ENCODE measurements around a stretch of chr7.

- PRO-cap, result no peak
Measured at GRCh38 chr7:4642576-4642929, 39.5 kb upstream of the FOXK1 start.

GRCh38 chr7:4715179-4715886 is 33.2 kb downstream of the FOXK1 start:
- PRO-cap, result no peak

DNA sequence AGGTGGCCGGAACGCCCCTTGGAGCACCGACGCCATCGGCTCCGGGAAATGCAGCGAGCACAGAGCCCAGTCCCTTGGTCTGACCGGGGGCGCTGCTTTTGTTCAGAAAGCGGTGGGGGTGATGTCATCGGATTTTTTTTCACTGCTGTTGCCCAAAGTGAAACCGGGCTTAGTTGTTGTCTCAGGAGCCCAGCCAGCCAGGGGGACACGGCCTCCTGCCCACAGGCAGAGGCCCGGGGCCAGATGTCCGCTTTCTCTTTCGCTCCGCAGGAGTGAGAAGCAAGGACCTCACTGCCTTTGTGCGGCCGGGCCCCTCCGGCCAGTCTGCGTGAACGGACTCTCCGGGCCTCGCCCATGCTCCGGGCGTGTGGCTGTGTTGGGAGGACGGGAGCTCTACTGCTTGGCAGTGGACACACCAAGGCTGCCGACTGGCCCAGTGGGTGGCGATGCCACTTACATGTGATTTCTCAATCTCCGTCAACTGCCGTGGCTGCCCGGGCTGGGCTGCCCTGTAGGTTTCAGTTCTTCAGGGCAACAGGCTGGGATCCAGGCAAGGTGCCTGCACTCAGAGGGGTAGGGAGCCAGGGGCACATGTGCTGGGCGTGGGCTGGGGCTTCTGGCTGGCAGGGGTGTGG is 43.3 kb downstream of the FOXK1 start:
- PRO-cap, result bidirectional peak, plus-strand start at position 184 of the sequence, minus-strand start at position 81 of the sequence; bidirectional peak, plus-strand start at position 529 of the sequence, minus-strand start at position 395 of the sequence

DNA sequence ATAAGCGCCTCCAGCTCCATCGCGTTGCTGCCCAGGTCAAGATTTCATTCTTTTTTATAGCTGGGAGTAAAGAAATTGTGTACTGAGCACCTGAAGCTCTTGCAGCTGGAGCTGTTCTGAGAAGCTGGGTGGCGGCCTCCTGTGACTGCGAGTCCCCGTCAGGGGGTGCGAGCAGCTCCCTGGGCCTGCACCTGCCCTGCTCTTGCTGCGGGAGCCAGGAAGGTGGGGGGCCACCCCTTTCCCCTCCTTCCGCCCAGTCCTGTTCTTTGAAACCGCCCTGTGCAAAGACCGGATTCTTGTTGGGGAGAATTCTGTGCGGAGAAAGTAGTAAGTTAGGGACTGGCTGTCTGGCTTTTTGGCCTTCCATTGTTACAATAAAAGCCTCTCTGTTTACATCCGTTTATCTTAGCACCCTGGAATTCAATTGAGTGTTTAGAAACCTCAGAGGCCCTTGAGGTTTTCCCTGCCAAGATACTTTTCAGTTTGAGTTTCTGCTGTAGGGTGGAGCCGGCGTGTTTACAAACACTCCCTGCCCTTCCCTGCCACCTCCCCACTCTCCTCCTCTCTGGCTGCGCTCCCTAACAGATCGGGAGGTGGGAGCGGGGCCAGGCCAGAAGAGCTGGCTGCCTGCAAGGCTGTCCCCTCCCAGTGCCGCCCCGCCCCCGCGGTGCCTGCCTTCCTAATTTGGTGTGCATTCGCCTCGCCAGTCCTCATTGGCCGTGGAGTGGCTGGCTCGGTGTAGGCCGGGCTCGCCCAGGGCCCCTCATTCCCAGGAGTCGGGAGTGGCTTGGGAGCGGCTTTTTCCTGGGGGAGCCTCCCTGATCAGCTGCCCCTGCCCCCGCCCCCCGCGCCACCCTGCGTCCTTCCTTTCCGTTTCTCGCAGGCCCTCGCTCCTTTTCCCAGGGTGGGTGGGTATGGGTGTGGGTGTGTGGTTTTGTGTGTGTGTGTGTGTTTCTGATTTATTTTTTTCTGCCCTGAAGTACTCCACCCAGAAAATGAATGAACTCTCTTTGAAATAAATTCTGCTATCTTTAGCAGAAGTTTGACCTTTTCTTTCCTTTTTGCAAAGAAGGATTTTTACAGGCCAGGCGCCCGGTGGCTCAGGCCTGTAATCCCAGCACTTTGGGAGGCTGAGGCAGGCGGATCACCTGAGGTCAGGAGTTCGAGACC is 30.5 kb upstream of the AP5Z1 start:
- PRO-cap, result bidirectional peak, plus-strand start at position 772 of the sequence, minus-strand start at position 557 of the sequence

GRCh38 chr7:4748087-4748327 is 27.4 kb upstream of the AP5Z1 start:
- PRO-cap, result no peak

DNA sequence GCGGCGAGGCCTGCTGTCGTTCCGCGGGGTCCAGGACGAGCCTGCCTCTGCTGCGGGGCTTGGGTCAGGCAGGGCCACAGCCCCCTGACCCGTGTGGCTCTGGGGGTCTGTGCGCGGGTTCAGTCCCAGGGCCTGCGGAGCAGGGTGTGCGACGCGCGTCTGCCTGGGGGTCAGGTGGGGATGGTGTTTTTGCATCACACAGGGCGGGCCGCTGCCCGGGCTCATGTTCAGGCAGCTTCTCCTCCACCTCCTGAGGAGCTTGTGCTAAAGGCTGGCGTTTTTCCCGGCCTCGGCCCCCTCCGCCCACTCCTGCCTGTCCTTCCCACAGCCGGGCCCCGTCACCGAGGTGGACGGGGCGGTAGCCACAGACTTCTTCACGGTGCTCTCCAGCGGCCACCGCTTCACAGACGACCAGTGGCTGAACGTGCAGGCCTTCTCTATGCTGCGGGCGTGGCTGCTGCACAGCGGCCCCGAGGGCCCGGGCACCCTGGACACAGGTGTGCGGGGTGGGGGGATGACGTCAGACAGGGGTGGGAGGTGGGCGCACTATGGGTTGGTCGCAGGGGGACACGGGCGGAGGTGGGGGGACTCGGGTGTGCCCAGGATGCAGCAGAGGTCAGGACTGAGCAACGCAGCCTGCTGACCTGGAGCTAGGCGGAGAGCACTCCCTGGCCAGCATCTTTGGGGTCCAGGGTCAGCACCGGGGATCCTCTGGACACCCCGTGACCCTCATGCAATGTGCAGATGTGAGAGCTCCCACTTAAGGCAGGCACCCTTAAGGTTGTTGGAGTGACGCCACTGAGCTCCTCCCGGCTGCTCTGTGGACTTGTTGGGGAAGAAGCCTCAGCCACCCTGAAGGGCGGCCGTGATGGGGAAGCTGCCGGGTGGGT is 8.7 kb downstream of the AP5Z1 start:
- PRO-cap, result no peak

GRCh38 chr7:4824336-4824943 is 37.4 kb downstream of the PAPOLB start:
- PRO-cap, result no peak

DNA sequence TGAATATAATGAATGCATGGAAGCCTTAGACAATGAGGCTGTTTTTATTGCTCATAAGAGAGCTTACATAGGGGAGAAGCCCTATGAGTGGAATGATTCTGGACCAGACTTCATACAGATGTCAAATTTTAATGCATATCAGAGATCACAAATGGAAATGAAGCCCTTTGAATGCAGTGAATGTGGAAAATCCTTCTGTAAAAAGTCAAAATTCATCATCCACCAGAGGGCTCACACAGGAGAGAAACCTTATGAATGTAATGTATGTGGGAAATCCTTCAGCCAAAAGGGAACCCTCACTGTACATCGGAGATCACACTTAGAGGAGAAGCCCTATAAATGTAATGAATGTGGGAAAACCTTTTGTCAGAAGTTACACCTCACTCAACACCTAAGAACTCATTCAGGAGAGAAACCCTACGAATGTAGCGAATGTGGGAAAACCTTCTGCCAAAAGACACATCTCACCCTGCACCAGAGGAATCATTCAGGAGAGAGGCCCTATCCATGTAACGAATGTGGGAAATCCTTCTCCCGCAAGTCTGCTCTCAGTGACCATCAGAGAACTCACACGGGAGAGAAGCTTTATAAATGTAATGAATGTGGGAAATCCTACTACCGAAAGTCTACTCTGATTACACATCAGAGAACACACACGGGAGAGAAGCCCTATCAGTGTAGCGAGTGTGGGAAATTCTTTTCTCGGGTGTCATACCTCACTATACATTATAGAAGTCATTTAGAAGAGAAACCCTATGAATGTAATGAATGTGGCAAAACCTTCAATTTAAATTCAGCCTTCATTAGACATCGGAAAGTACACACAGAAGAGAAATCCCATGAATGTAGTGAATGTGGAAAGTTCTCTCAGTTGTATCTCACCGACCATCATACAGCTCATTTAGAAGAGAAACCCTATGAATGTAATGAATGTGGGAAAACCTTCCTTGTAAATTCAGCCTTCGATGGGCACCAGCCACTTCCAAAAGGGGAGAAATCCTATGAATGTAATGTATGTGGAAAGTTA is 18.7 kb downstream of the RBAK start:
- PRO-cap, result no peak

GRCh38 chr7:5223492-5224001 is 33.5 kb downstream of the WIPI2 start:
- PRO-cap, result no peak

- PRO-cap, result no peak
Measured at GRCh38 chr7:5225304-5226554, 35.7 kb downstream of the WIPI2 start.

- PRO-cap, result no peak
Measured at GRCh38 chr7:5396416-5396873, 27.2 kb downstream of the TNRC18 start.

DNA sequence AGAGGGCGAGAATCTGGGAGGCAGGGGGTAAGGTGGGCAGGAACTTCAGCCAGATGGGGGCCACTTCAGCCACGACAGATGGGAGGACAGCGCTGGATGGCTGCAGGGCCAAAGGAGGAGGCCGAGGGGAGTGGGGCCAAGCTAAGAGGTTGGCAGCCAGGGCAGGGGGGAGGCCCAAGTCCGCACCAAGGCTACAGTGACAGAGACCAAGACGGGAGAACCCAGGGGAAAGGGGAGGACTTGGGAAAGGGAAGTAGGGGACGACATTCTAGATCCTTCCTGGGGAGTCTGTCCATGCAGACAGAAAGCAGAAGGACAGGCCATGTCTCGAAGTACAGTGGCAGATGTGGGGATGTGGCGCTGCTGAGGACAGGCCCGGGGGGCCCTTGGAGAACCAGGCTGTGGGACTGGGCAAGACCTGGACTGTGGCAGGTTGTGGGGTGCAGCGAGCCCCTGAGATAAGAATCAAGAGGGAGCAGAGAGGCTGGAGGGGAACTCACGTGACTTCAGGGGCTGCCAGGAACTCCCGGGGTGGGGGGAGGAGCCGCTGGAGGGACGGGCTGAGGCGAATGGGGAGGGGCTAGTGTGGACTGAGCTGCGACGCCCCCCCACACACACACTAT is 21.6 kb downstream of the FBXL18 start:
- PRO-cap, result no peak

DNA sequence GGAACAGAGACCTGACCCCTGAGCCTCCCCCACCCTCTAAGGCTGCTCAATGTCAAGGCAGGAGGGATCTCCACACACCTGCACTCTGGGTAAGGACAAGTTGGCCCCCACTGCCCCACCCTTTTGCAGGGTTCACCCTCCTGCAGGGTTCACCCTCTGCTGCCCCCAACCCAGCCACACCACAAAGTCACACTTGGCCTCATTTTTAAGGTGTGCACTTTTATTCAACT is 3.5 kb downstream of the ACTB start:
- PRO-cap, result unidirectional peak, minus-strand start at position 41 of the sequence; unidirectional peak, minus-strand start at position 84 of the sequence; unidirectional peak, minus-strand start at position 186 of the sequence

GRCh38 chr7:5528798-5528927 is 1.7 kb downstream of the ACTB start:
- PRO-cap, result no peak

DNA sequence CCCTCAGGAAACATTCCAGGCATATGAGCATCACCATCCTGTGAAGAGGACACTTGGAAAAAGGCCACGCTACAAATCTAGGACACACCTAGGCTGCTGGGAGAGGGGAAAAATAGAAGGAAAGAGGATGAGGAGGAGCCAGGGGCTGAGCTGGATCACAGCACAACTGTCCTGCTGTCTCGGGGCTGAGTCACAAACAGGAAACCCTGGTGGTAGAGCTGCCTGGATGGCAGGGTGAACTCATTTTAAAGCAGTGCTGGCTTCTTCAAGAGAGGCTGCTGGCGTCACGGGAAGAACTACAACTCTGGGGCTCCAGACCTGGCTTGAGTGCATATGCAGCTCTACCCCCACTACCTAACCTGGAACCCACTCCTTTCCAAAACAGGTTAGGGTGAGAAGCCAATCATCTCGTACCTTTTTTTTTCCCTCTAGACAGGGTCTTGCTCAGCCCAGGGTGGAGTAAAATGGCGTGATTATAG is 37.4 kb downstream of the FSCN1 start:
- PRO-cap, result no peak

GRCh38 chr7:5696262-5696665 is 85.2 kb downstream of the RNF216 start:
- PRO-cap, result no peak

DNA sequence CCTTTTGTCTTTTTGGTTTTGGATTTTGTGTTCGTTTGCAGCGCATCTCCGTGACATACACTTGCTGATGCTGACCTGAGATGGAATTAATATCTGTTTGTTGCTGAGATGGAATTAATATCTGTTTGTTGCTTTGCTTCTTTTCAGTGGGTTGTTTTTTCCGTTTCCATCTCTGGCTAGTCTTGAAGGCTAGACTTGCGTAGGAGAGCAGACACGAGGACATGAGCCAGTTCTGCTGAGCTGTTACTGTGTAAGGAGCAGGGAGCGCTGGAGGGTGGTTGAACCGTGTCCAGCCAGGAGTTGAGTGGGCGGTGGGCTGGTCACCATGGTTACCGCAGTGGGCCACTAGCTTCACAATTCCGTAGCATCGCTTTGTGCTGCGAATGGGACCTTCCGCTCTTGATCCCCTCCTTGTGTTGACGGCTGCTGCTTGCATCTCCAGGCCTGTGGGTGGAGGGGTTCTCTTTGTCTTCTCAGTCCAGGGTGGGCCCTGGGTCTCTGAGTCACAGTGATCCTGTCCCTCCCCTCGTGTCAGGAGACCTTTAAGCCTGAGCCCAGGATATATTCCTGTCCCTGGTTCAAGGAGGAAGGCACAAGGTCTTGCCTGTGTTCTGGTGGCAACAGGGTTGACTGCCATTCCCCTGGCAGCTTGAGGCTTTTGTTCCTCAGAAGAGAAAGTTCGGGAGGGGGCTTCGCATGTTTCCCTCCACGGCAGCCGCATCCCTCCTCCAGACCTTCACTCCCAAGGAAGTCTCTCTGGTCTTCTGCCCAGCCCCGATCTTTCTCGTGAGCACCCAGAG is 49.4 kb upstream of the OCM start:
- PRO-cap, result no peak

GRCh38 chr7:5834321-5834863 is 46.2 kb upstream of the OCM start:
- PRO-cap, result no peak

- PRO-cap, result no peak
Measured at GRCh38 chr7:6045839-6046265, 13.1 kb downstream of the EIF2AK1 start.

DNA sequence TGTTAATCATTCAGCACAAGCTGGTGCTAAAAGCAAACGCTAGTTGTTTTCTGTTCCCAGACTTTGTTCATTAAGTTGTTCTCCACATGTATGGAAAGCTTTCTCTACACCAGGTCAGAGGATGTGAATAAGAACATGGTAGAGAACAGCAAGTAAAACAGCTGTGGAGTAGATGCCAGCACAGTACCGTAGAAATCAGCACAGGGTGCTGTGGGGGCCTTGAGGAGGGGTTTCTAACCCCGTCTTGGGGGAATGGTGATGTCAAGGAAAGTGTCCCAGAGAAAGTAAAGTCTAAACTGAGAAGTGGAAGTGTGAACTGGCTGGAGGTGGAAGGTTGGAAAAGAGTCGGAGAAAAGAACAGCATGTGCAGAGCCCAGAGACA is 4.1 kb downstream of the USP42 start:
- PRO-cap, result no peak

All from tibial artery (tissue), 1 donor.